Astrocyte (in vitro differentiated cells and primary cell): ENCODE measurements around a stretch of chr17.

DNA sequence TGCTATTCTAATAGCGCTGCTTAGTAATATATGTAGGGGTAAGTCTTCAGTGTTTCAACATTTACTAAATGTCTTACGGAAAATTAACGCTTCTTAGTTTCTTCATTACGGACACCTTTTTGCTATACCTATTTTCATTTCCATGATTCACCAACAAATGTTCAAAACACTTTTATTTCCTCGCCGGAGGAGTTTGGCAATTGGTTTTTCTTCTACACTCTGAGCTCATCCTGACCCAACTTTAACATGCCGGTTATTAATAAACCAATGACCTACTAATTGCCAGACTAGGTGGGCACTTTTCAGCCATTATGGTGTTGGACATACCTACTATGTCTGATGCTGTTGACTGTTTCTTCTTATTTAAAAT is 182.9 kb downstream of the MYO1D start:
- PRO-cap, result no peak
- RRBS, 2 experiments, result no CpG with 5 or more reads among the region's 7 CpGs

DNA sequence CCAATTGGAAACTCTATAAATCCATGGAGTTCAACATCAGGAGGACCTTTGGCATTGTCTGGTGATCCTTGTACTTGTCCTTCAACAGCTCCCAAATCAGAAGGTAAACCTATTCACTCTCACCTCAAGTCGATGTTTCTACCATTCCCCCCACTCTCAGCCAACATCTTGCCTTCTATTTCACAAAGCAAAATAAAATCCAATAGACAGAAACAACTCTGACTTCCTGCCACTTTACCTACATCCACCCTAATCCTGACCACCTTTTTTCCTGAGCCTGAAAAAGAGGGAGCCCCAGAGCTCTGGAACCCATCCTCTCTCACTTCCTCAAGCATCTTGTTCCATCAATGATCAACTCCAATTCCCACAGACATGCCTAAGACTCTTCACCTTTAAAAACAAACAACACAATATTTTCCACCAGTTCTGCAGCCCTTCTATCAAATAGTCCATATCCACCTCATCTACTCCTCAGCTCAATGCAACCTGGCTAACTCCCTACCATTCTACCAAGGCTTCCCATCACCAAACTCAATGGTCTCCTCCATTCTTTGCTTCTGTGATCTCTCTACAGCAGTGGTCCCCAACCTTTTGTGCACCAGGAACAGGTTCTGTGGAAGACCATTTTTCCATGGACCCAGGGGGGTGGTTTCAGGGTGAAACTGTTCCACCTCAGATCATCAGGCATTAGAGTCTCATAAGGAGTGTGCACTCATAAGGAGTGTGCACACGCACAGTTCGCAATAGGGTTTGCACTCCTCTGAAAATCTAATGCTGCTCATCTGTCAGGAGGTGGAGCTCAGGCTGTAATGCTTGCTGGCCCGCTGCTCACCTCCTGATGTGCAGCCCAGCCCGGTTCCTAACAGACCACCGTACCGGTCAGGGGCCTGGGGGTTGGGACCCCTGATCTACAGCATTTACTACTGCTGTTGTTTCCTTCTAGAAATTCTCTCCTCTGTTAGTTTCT is 25.6 kb downstream of the MYO1D start:
- PRO-cap, result no peak
- RRBS, 2 experiments, result no CpG with 5 or more reads among the region's 7 CpGs

GRCh38 chr17:32856290-32857123 is 20.4 kb downstream of the MYO1D start:
- PRO-cap, result no peak
- RRBS, 2 experiments, result no CpG with 5 or more reads among the region's 3 CpGs

GRCh38 chr17:32859296-32860041 is 17.5 kb downstream of the MYO1D start:
- PRO-cap, result no peak
- RRBS, 2 experiments, result no CpG with 5 or more reads among the region's 3 CpGs

DNA sequence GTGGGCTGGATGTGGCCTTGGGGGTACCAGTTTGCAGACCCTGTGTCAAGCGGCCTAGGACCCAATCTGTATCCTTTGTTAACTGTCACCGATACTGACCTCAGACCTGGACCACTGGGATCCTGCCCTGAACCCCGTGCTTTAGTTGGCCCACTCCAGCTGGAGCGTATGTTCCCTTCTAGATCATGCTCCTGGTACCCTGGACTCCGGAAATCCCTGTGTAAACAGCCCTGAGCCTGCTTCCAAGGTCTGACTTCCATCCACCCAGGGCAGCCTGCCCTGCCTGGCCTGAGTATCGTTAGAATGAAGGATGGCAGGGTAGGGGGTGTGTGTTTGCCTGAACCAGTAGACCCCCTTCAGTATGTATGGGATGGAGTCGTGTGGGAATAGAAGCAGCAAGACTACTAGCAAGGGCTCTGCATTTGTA is 791 bp upstream of the TMEM98 start:
- PRO-cap, result no peak
- RRBS, 2 experiments, result no CpG with 5 or more reads among the region's 7 CpGs

GRCh38 chr17:32954499-32955069 is 26.6 kb downstream of the TMEM98 start:
- PRO-cap, result no peak
- RRBS, 2 experiments, result no CpG with 5 or more reads among the region's 11 CpGs

DNA sequence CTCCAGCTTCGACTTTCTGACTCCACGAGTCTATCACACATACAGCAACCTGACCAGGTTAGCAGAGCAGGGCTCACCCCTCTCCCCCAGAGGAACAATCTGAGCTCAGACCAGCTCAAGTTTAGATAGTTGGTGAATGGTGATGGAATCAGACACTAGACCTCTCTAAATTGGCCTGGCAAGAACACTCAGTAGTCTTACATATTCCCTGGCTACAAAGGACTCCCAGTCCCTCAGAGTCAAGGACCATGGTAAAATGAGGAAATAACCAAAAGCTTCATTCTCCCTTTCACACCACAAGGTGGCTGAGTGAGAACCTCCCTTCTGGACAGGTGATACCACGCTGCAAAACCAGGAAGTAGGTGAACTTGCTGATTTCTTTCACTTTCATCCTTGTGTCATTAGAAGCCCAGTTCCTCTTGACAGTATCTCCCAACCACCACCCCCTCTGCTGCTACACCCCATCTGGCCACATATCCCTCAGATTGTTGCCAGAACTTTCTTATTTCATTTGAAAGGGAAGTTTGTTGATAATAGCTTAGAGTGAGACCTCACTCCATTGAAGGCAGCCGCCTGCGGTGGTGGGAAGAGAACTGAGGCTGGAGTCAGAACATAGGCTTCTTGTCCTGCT is 290.7 kb upstream of the CCL2 start:
- PRO-cap, result no peak
- RRBS, 2 experiments, result no CpG with 5 or more reads among the region's 5 CpGs

- PRO-cap, result no peak
- RRBS, 2 experiments, result no CpG with 5 or more reads among the region's 1 CpG
These were observed 8.6 kb upstream of the CCL2 start for GRCh38 chr17:34246478-34246822.

GRCh38 chr17:34579750-34580510 is 548 bp downstream of the TMEM132E start:
- PRO-cap, result no peak
- RRBS, 2 experiments, result 1 to 2% methylated on average over 22 to 38 of the region's 76 CpGs

- PRO-cap, result no peak
- RRBS, 2 experiments, result no CpG with 5 or more reads among the region's 10 CpGs
These were observed 40.9 kb downstream of the RFFL start for GRCh38 chr17:35022383-35023165.

DNA sequence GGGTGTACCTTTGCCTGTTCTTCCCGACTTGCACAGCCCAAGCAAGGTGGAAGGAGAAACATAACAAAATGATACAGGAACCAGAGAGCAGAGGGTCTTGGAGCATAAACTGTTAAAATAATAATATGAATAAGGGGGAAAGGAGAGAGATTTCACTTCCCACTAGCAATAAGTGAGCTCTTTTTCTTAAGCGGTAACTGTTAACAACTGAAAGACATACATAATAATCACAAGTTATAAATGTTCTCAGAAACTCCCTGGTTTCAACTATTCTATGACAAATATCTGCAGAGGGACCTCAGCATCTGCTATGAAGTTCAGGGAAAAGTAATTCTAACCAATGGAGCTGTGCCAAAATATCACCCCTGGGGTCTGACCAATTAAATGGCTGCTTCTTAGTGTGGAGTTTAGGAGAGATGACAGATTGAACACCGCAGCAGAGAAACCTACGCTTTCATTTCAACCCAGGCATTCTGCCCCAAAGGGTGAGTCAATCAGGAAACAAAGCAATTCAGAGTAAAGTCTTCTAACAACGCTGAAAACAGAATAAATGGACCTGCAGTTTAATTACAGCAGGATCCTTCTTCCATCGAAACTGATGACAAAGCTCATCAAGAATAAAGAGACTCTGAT is 17.0 kb downstream of the RFFL start:
- PRO-cap, result no peak
- RRBS, 2 experiments, result no CpG with 5 or more reads among the region's 6 CpGs

DNA sequence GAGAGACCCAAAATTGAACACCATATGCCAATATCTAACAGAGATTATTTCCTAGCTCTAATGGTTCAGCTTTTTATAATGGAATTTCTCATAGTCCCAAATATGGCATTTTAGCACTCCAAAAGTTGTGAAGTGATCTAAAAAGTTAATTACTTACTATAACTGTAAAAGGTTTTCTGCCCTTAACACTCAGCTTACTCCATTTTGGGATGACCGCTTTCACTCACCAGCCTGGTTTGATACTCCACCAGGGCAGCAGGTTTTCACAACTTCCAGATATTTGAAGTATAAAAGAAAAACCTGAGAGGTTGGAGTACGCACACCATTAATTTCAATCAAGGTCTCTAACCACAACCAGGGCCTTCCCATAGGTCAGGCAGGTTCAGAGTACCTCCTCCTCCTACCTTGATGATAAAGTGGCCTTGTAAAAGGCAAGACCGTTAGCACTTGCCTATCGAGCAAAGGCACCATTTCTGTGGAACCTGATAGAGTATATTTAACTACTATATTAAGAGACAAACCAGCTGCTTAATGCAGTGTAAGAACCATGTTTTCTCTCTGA is 3.5 kb downstream of the RFFL start:
- PRO-cap, result no peak
- RRBS, 2 experiments, result no CpG with 5 or more reads among the region's 4 CpGs

GRCh38 chr17:35069228-35069808 is 5.8 kb upstream of the RFFL start:
- PRO-cap, result no peak
- RRBS, 2 experiments, result no CpG with 5 or more reads among the region's 4 CpGs

DNA sequence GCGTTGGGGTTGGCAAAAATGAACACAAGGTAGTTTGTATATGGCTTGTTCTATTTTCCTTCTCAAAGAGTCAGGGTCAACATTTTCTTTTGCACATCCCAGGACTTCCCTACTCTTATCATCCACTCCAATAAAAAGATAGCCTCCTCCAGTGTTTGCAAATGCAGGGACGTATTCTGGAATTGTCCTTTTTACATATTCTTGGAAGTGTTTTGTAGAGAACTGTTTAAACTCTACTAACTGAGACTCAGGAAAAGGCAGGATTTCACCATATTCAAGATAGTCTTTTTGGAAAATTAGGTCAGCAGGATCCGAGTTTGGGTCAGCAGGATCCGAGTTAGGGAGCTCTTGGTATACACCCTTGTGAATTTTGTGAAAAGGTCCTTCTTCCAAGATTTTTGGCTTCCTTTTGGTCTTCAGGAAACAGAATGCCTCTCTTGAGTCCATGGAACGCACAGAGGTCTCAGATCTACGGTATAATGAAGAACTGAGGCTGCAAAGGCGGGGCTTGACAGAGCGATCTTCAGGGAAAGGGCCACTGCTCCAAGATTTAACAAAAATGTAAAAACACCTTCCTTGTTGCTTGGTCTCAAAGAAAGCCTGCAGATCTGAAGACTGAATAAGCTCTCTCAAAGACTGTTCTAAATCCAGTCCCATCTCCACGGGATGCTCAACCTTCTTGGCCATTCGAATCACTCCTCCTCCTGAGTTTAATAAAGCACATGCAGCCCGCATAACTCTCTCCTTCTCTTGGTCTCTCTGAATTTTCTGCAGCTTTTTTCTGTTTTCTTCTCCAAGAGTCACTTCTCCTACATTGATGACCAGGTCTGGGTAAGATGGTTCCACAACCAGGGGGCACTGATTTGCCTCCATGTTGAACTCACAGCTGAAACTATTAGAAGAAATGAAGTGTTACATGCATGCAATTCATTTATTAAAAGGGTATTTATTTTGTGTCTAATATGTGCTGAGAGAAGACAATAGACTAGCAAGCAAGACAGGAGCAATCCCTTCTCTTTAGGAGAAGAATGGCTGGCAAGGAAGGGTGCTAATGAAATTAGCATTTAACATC is 10.2 kb downstream of the SLFN11 start:
- PRO-cap, result no peak
- RRBS, 2 experiments, result no CpG with 5 or more reads among the region's 11 CpGs

GRCh38 chr17:35460205-35461032 is 11.9 kb upstream of the SLFN13 start:
- PRO-cap, result no peak
- RRBS, 2 experiments, result 3 to 6% methylated on average over 4 of the region's 47 CpGs

- PRO-cap, result bidirectional peak, plus-strand start at chr17:35810050, minus-strand start at chr17:35809770
- RRBS, 2 experiments, result no CpG with 5 or more reads among the region's 40 CpGs
These were observed 491 bp downstream of the TAF15 start for GRCh38 chr17:35809640-35810310.

DNA sequence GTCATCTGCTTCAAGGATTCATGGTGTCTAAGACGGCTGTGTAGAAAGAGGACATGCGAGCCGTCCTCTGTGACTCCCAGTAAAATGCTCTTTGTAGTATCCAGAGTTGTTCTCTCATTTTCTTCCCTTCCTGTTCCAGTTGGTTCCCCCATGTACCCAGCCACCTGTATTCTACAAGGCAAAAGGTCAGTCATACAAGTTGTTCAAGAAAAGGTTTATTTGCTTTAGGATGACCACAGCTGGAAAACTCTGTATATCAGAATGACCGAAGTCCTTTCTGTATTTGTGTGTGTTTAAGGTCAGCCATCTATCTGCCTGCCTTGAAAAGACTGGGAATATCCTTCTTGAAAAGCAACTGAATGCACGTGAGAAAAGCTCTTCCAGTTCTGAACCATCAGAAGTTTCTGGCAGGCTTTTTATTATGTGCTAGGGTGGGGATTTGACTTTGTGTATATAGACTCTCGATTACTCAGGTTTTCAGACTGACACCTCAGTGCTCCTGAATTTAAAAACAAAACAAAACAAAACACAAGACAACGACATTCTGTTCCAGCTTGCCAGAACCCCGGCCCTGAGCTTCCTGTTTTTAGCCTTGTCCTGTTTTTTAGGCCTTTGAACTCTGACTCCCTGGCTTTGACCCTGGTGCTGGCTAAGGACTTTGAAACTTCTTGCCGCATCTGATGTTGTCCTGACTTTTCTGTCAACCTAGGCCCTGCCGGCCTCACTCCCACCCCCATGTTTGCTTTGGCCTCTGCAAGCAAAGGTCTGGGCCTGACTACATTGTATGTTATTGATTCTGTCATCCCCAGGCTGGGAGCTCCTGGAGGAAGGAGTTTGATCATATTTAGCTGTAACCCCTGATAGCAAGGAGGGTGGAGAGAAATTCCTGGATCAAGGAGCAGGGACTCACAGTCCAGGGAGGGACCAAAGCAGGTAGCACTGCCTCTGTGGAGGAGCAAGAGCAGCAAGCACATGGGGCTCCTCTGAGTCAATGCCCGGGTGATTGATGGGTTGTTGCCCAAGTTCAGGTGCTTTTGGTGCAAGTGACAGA is 8.1 kb downstream of the CCL16 start:
- PRO-cap, result no peak
- RRBS, 2 experiments, result no CpG with 5 or more reads among the region's 11 CpGs

DNA sequence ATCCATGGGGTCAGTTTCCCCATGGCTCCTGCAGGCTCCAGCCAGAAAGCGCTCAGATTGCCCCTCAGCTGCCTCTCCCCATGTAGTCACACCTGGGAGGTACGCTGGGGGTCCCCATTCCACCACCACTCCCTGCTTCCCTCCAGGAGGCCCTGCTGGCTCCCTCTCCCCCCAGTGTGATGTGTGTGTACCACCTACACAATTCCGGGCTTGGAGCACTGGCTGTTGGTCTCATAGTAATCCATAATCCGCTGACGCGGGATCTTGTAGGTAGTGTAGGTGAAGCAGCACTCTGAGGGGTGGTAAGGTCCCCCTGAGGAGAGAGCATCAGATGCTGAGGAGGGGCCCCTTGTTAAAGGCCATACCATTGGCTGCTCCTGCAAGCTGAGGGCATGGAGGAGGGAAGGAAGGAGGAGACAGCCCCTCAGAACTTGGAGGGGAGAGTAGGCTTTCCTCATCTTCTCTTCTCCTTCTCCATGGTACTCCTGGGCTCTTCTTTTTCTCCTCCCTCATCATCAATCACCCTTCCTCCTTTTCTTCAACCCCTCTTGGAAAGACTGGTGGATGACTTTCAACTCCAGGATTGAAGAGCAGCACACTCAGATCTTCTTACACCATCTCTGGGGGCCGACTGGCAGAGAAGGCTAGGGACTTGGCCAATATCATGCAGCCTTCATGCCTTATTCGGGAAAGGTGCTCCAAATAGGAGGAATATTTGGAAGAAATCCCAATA is 2.2 kb downstream of the CCL14 start:
- PRO-cap, result no peak
- RRBS, 2 experiments, result no CpG with 5 or more reads among the region's 8 CpGs

DNA sequence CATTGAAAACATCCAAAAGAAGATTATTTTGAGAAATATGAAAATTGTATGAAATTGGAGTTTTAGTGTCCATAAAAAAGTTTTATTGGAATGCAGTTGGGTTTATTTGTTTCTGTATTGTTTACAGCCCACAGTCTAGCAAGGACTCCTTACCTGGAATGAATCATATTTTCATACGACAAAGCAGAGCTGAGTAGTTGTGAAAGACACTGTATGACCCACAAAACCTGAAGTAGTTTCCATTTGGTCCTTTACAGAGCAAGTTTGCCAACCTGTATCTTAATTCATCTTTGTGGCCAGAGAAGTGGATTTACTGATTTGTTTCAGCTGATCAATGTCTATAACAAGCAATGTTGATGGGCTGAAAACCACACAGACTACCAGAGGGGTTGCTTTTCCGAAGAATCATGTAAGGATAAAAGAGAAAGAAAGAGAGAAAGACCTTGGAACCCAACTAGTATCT is 10.3 kb downstream of the CCL18 start:
- PRO-cap, result no peak
- RRBS, 2 experiments, result no CpG with 5 or more reads among the region's 2 CpGs

DNA sequence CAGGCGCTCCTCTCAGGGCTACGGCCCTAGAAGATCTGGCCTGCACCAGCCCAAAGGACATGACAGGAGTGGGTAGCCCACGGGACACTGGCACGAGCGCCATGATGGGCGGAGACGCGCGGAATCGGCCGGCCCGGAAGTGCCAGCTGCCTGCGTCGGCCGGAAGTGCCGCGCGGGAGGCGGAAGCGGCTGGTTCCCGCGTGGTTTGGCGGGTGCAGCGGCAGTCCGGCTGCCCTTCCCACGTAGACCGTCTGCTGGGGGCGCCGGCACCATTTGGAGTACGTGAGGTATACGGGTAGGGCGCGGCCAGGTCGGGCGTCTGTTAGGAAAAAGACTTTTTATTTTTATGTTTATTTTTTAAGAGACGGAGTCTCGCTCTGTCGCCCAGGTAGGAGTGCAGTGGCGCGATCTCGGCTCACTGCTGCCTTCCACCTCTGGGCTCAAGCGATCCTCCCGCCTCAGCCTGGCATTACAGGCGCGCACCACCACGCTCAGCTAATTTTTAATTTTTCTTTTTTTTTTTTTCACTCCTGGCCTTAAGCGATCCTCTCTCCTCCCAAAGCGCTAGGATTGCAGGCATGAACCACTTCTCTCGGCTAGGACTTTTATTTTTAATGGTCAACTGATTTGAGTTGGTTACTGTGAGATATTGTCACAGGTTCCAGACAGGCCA is 664 bp downstream of the PIGW start:
- PRO-cap, result bidirectional peak, plus-strand start at position 273 of the sequence, minus-strand start at position 141 of the sequence
- RRBS, 2 experiments, result no CpG with 5 or more reads among the region's 49 CpGs